Sternocleidomastoid (tissue), 1 donor: ENCODE results near the genes ACER3, B3GNT6, AQP11 and NDUFC2.

DNA sequence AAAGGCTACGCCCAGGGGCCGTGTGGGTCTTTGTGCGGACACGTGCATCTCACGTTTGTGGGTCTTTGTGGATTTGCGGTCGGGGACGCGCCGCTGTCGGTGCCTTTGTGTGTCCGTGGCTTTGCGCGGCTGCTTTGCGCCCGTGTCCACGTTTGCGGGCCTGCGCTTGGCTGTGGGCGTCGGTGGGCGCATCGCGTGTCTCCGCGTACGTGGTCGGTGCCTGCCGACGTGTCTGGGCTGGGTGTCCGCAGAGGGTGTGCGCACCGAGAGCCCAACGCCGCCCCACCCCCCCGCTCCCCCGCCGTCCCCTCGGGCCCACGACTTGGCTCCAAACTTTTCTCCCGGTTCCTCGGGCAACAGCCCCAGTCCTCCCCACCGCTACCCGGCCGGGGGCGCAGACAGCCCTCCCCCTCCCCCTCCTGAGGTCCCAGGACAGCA, 483 bp downstream of the TSKU start:
- PRO-cap = bidirectional peak, plus-strand start outside the sequence, minus-strand start at position 358 of the sequence

GRCh38 chr11:76784058-76785067, 1.2 kb downstream of the TSKU start:
- PRO-cap = bidirectional peak, plus-strand start at chr11:76784148, minus-strand start at chr11:76783977; bidirectional peak, plus-strand start at chr11:76784637, minus-strand start at chr11:76784594

- PRO-cap = bidirectional peak, plus-strand start at chr11:76823960, minus-strand start at chr11:76823717
Observed at GRCh38 chr11:76823290-76824018, 37.3 kb upstream of the ACER3 start.

DNA sequence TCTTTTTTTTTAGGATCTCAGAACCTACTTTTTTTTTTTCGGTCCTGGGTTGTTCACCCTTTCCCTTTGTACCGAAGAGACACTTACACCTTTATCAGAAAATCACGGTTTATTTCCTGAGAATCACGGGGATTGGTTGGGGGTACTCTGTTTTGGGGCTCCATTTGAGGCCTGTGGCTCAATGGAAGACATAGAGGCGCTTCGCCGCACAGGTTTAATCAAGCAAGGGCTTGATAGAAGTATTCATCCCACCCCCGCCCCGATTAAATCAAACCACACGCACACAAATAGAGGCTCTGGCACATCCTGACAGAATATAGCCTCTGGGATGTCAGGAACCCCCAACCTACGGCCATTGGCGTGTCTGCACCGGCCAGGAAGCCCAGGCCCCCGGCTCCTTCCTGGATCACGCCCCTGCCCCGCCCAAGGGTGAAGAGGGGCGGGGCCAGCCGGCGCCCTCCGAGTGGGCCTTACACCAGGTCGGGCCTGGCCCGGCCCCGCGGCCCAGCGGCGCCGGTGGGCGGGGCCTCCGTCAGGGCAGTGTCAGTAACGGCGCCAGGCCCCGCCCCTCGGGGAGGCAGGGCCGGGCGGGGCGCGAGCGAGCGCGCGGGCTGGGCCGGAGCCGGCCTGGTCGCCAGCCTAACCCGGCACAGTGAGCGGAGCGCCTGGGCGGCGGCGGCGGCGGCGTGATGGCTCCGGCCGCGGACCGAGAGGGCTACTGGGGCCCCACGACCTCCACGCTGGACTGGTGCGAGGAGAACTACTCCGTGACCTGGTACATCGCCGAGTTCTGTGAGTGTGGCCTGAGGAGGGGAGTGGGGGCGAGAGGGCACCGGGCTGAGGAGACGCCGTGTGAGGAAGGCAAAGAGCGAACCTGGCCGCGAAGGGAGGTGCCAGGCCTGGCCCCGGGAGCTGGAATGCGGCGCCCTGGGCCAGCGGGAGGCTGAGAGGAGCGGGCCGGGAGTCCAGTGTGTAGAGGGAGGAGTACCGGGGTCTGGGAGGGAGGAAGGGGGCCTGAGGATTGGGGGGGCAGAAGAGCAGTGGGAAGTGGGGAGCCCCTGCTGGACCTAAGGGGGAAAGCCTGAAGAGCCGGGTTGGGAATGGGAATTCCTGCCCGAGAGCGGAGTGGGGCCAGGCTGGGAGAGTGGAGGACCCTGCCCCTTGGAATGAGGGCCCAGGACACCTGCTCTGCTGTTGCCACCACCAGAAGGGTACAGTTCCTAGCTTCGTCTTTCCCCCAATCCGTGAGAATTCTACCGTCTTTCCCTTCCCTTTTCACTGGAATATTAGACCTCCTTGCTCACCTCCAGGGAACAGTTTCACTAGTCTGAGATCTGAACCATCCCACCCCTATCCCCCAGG, at the start of gene ACER3:
Gene ACER3, plus strand, starts transcription at position 631 of the 1,362 bp plus-strand sequence.
- PRO-cap = bidirectional peak, plus-strand start at position 650 of the sequence, minus-strand start at position 400 of the sequence; unidirectional peak, plus-strand start at position 832 of the sequence

- PRO-cap = no peak
Observed at GRCh38 chr11:77027243-77027675, 6.9 kb upstream of the B3GNT6 start.

- PRO-cap = no peak
Observed at GRCh38 chr11:77034130-77034535, at the start of gene B3GNT6. Gene B3GNT6 (plus strand): TSS chr11:77034398.

- PRO-cap = unidirectional peak, plus-strand start at chr11:77066032
Observed at GRCh38 chr11:77065613-77066158, 1.1 kb upstream of the CAPN5 start.

- PRO-cap = no peak
Observed at GRCh38 chr11:77122385-77122722, 5.7 kb upstream of the MYO7A start.

- PRO-cap = no peak
Observed at GRCh38 chr11:77137141-77137502, 9.1 kb downstream of the MYO7A start.

GRCh38 chr11:77252815-77253290, 48.6 kb downstream of the GDPD4 start:
- PRO-cap = no peak

GRCh38 chr11:77589311-77590334, at the start of gene AQP11:
Gene AQP11 (plus strand): TSS chr11:77589953.
- PRO-cap = bidirectional peak, plus-strand start at chr11:77589664, minus-strand start at chr11:77589545; bidirectional peak, plus-strand start at chr11:77589953, minus-strand start at chr11:77589897

DNA sequence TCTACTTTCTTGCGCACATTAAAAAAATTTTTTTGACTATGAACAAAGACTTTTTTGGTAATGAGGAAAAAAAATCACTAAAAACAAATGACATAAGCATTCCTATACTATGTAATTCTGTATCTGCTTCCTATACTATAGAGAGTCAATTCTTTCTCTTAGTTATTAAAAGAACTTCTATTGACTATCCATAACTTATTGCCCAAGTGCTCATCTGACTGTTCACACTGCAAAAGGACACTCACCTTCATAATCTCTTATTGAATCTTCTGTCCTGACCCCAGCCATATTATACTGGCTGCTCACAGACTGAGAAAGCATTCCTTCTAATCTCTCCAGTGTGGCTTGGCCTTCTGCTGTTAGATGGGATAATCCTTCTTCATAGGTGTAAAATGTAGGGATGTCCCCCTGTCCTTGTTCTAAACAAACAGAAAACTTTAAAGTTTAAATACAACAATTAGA, 15.3 kb downstream of the CLNS1A start:
- PRO-cap = no peak

GRCh38 chr11:78079527-78080182, at the start of gene NDUFC2:
Gene NDUFC2 (minus strand): TSS chr11:78079862.
- PRO-cap = bidirectional peak, plus-strand start at chr11:78079950, minus-strand start at chr11:78079862

DNA sequence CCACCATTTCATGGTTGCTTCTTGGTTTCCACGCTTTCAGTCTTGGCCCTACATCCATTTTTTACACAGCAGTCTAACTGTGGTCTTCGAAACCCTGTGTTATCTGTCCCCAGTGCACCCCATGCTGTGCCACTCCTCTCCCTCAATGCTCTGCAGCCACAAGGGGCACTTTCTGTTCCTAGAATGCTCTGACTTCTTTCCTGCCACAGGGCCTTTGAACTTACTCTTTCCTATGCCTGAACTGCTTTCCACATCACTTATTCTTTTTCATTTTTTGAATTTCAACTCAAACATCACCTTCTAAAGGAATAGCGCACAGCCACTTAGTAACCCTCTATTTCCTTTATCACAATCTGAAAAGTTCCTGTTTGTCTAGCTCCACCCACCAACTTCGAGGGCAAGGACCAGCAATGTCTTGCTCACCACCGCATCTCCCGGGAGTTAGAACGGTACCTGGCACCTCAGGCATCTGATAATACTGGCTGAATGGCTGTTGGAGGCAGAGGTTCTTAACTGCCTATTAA, 644 bp downstream of the ALG8 start:
- PRO-cap = no peak

DNA sequence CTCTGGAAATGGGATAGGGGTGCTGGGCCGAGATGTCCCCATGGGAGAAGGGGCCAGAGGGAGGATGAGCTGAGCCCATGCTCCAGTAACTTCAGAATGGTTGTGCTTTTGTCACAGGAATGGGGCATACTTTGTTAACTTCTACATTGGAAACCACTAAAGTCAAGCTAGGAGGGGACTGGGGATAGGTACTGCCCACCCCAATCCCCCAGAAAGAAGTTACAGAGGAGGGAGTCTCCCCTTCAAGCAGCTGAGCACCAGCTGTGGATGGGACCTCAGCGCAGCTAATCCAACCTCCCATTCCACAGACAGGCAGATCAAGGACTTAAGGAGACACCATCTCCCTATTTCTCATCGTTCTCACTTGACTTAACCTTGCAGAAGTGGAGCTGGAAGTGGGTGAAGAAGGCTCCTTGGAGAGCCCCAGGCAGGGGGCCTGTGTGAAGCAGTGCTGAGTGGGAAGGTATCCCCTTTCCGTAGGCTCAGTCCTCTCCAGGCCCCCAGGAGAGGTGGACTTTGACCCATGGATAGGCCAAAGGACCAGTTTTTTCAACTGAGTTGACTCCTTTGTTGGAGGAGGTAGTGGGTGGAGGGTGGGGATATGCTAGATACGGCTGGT, 27.2 kb downstream of the USP35 start:
- PRO-cap = no peak

DNA sequence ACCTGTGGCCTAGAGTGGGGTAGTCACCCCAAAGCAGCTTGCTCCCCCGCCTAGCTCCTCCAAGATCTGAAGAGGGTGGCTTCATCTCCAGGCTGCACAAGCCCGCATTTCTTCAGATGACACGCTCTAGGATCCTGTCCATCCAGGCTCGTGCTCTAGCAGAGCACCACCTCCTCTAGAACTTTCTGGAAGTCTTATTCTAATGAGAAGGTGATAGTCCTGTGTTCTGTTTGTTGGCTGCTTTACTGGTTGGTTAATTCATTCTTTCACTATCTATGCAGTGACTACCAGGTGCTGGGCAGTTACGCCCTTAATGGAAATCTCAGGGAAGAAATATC, 32.2 kb downstream of the USP35 start:
- PRO-cap = no peak

- PRO-cap = unidirectional peak, plus-strand start at chr11:78257154
Observed at GRCh38 chr11:78256791-78257256, 68.1 kb downstream of the USP35 start.

GRCh38 chr11:78289536-78289995, 100.8 kb downstream of the USP35 start:
- PRO-cap = no peak

DNA sequence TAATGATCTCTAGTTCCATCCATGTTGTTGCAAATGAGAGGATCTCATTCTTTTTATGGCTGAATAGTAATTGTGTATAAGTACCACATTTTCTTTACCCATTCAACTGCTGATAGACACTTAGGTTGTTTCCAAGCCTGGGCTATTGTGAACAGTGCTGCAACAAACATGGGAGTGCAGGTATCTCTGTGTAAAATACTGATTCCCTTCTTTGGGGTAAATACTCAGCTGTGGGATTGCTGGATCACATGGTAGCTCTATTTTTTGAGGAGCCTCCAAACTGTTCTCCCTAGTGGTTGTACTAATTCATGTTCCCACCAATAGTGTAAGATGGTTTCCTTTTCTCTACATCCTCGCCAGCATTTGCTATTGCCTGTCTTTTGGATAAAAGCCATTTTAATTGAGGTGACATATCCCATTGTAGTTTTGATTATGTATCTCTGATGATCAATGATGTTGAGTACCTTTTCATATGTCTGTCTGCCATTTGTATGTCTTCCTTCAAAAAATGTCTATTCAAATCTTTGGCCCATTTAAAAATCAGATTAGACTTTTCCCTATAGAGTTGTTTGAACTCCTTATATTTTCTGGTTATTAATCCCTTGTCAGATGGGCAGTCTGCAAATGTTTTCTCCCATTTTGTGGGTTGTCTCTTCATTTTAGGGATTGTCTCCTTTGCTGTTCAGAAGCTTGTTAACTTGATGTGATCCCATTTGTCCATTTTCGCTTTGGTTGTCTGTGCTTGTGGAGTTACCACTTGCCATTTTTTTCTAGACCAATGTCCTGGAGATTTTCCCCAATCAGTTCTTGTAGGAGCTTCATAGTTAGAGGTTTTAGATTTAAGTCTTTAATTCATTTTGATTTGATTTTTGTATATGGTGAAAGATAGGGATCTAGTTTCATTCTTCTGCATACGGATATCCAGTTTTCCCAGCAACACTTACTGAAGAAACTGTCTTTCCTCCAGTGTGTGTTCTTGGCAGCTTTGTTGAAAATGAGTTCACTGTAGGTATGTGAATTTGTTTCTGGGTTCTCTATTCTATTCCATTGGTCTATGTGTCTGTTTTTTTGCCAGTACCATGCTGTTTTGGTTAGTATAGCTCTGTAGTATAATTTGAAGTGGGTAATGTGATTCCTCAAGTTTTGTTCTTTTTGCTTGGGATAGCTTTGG, 82.7 kb downstream of the GAB2 start:
- PRO-cap = no peak

DNA sequence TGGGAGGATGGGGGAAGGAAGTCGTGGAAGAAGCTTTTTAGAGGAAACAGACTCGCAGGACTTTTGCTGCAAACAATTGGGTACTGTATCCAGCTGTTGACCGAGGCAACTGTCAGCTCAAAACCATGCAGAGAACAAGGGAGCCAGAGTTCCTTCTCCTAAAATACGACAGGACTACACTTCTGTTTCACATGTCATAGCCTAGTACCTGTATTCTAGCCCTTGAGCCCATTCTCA, 66.7 kb downstream of the GAB2 start:
- PRO-cap = no peak